ENCODE measurements around the gene EXO1.

DNA sequence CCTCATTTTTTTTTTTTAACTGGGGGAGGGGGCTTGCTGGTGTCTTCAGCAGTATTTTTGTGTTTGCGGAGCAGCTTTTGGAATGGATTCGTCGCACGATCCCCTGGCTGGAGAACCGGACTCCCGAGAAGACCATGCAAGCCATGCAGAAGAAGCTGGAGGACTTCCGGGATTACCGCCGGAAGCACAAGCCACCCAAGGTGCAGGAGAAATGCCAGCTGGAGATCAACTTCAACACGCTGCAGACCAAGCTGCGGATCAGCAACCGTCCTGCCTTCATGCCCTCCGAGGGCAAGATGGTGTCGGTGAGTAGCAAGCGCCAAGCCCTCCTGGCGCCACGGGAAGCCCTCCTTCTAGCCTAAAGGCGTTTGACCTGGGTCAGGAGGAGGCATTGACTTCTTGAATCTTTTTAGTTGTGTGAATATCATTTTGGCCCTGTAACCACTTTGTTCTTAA, 53.0 kb downstream of the ACTN2 start:
- PRO-cap, 2 experiments = no peak in any of the 2 experiments

DNA sequence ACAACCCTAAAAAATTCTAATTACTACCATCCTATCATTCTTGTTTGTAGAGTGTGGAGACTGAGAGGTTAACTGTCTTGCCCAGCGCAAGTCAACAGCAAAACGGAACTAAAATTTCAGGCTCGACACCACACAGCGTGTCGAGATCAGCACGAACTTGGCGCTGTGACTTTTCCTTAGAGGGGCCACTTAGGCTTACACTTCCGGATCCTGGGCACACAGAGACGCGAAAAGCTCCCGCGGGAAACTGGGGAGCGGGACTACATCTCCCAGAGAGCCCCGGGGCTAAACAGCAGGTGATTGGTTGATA, 245 bp upstream of the MTR start:
- PRO-cap, 2 experiments = peak in 1 of 2 experiments; most common minus-strand start position 165 of the sequence (in 1)

GRCh38 chr1:236796429-236796886, 1.4 kb downstream of the MTR start:
- PRO-cap, 2 experiments = no peak in any of the 2 experiments

GRCh38 chr1:236890452-236891436, 95.7 kb downstream of the MTR start:
- PRO-cap, 2 experiments = no peak in any of the 2 experiments

DNA sequence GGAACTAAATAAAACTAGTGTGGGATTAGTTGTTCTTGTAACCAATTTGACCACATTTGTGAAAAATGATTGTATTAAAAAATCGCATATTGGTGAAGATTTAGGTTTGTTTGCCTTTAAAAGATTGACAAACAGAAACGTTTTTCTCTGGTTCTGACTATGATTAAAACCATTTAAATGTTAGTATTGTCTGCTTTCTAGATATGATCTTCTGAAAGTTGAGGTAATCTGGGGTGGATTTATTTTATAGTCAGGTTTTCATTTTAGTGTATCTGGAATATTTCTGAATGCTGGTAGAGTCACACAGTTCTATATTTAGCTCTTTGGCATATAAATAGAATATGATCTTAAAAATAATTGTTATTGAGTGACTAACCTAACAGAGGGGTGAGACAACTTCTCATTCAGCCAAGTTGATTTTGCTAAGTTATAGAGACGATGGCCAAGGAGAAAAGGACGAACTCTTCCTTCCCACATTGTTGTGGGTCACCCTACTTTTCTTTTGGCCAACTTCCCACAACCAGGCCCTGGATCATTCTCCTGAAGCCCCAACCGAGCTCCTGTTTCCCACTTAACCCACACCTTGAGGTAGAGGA, 7.1 kb upstream of the MT1HL1 start:
- PRO-cap, 2 experiments = no peak in any of the 2 experiments

DNA sequence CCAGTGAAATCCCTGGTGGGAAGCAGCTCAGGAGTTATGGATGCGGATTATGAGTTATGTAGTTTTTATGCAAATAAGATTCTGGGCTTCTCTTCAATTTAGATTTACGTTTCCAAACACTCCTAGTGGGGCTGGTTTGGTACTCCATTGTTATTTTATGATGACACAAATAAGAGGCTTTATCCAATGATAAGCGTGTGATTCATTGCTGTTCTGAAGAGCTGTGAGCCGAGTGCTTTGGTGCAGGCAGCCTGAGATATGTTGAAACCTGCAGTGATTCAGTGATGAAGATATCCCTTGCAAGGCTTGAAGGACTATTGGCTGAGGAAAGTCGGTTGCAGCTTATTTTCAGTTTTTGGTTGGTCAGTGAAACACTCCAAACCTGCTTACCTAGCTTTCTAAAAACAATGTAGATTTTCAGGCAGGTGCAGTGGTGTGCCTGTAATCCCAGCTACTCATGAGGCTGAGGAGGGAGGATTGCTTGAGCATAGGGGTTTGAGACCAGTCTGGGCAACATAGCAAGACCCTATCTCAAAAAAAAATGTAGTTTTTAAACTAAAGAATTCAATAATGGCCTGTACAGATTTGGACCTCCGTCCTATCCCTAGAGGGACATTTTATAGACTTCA, 112.2 kb downstream of the RYR2 start:
- PRO-cap, 2 experiments = no peak in any of the 2 experiments

GRCh38 chr1:237602991-237603572, 287.6 kb downstream of the ZP4 start:
- PRO-cap, 2 experiments = no peak in any of the 2 experiments

DNA sequence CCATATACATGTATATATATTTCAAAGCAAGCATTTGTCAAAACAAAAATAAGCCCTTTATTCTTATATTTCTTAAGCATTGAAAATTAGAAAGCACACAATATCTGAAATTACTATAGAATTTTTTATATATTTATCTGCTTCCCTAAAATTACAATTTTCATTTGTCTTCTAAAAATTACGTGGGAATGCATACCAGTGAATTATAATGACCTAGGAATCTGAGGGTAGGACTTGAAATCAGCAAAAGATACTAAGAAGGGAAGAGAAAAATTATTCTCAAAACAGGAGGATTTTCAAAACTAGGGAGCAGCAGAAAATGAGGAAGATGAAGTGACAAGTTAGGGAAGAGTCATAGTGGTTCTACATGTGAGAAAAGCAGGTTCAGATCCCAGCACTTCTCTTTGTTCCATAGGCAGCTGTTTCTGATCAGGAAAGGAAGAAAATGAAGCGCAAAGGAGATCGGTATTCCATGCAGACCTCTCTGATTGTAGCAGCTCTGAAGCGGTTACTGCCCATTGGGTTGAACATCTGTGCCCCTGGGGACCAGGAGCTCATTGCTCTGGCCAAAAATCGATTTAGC, 173.8 kb downstream of the ZP4 start:
- PRO-cap, 2 experiments = no peak in any of the 2 experiments

- PRO-cap, 2 experiments = no peak in any of the 2 experiments
Measured at GRCh38 chr1:237868718-237869204, 22.0 kb downstream of the ZP4 start.

GRCh38 chr1:238354528-238354945, 463.8 kb upstream of the ZP4 start:
- PRO-cap, 2 experiments = no peak in any of the 2 experiments

DNA sequence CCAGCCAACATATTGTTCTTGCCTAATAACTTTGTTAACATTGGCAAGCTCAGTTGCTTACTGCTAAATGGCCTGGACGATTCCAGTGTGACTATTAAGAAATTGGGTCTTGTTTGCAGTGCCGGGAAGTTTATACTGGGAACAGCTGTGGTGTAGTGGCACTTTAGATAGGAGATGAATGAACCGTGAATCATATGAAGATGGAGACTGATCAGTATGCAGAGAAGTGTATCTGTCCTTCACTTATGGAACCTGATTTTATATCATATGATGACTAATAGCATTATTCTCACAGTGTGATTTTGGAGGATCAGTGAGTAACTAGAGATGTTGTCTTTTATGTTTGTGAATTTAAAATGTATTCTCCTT, 3.4 kb downstream of the CHRM3 start:
- PRO-cap, 2 experiments = no peak in any of the 2 experiments

- PRO-cap, 2 experiments = no peak in any of the 2 experiments
Measured at GRCh38 chr1:239407849-239408443, 21.6 kb downstream of the CHRM3 start.

- PRO-cap, 2 experiments = no peak in any of the 2 experiments
Measured at GRCh38 chr1:239447200-239447541, 60.8 kb downstream of the CHRM3 start.

DNA sequence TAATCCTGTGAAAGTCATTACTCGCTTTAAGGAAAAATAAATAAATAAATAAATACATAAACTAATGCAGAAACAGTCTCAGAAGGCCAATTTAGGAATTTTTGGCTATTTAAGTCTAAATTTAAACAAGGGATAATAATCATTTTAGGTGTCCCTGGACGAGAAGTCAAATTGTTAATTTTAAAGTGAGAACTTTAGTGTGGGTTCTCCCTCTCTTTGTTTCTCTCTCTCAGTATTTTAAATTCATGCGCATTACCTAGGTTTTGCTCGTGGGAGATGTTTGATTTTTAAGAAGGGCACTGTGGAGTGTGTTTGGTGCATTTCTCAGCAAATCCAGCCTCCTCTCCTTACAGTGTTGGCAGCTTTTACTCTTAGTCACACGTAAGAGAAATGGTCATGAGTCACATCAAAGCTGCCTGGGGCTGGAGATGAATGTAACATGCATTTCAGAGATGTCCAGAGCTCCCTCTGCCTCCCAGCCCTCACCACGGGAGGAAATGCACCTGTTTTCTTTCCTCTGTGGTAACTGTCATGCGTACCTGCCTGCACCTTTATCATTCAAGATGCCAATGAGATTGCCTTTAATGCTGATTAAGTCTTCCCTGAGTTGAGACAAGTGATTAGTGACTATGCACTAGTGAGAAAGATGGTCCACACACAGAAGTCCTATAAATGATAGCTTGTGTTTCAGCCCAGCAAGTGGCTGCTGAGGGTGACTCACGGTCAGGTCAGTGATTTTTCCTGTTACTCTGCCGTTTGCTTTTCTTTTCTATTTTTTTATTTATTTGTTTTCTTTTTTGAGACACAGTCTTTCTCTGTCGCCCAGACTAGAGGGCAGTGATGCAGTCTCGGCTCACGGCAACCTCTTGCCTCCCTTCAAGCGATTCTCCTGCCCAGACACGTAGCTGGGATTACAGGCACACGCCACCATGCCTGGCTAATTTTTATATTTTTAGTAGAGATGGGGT, 277.4 kb upstream of the FMN2 start:
- PRO-cap, 2 experiments = no peak in any of the 2 experiments

DNA sequence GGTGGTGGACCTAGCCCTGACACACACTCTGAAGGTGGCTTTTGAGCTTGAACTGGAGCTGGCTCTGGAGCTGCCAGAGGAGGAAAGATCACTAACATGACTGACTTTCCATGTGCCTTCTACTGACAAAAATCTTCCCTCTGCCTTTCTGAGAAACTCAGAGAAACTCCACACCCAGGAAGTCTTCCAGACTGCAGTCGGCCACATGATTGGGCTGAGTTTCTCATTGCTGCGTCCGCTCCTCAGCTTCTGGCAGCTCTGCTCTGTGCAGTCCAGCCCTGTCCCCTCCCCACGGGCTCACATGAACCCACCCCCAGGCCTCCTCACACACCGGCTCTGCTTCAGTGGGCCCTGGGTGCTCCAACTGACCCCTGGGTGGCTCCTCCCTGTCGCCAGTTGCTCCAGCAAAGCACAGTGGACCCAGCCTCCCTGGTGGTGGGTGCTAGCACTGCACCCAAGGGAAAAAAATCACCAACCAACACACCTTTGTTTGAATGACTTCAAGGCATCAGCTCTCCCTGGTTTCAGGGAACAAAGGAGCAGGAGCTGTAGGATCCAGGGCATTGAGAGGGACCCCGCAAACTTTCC, 138.8 kb upstream of the FMN2 start:
- PRO-cap, 2 experiments = no peak in any of the 2 experiments

DNA sequence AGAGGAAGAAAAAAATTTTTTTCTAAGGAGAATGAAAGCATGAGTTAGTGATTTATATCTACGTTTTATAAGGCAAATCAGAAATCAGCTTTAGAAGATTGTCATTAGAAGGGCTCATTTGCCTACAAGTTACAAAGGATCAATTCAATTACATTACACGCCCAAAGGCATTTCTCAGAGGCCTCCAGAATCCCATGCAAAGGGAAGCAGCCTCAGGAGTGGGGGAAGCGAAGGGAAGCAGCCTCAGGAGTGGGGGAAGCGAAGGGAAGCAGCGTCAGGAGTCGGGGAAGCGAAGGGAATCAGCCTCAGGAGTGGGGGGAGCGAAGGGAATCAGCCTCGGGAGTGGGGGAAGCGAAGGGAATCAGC, 206.2 kb downstream of the GREM2 start:
- PRO-cap, 2 experiments = no peak in any of the 2 experiments

DNA sequence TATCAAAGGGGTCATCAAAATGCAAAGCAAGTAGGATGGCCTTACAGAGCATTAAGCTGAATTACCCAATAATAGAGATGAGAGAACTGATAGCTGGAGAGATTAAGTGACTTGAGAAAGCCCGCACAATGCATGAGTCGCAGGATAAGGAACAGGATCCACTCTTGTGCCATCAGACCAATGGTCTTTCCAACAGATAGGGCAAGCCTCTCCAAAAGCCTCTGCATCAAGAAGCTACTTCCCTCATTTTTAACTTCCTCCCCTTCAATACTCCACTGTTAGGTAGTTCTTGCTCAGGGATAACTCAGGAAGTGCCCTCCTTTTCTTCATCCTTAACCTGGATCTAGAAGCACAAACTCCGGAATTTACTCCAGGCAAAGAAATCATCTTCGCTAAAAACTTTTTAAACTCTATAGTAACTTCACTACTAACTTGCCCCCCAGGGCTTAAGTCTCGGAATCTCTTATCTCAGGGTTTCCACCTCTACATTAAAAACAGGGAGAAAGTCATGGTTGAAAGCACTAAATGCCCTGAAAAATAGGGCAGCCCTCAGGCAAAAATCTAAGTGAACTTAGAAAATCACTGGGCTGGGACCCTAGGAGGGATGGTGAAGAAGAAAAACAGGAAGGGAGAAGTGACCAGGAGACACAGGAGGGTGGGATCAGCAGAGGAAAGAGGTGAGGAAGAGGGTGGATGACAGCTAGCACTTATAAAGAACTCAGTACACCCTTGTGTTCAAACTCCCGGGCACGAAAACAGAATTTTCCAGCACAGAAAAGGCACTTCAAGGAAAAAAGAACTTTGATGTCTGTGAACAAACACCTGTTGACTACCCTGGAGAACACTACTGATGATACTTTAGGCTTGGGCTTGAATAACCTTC, 2.3 kb downstream of the CHML start:
- PRO-cap, 2 experiments = no peak in any of the 2 experiments

GRCh38 chr1:241677124-241677828, 25.2 kb downstream of the WDR64 start:
- PRO-cap, 2 experiments = no peak in any of the 2 experiments

DNA sequence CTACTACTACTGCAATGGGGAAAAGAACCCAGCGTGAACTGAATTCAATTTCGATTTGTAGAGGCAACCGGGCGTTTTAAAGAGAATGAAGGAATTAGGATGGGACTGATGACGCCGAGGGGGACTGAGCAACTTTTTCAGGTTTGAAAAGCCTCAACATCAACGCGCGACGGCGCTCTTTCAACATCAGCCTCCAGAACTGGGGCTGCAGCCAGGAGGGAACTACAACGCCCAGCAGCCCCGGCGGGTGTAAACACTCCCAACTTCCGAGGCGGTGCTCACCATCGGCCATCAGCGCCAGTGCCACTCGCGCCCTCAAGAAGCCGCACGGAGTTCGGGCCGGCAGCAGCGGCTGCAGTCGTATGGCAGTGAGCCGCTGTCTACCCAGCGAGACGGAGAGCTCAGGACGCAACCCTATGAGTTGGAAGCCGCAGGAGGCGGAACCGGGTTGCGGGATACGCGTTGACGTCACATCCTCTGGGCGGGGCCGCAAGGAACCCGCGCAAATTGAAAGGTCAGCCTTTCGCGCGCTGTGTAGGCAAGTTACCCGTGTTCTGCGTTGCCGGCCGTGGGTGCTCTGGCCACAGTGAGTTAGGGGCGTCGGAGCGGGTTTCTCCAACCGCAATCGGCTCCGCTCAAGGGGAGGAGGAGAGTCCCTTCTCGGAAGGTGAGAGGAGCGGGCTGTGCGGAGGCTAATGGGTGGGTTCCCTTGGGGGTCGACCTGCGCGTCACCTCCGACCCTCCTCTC, at the start of gene EXO1:
Gene EXO1 (plus strand): TSS at position 518 of the 748 bp plus-strand sequence.
- PRO-cap, 2 experiments = no peak in any of the 2 experiments

GRCh38 chr1:241998215-241998920, 530 bp downstream of the MAP1LC3C start:
- PRO-cap, 2 experiments = no peak in any of the 2 experiments

Measured in monocyte (primary cell).